Islet of Langerhans (tissue), 1 donor: ENCODE results near the gene FBXW7.

DNA sequence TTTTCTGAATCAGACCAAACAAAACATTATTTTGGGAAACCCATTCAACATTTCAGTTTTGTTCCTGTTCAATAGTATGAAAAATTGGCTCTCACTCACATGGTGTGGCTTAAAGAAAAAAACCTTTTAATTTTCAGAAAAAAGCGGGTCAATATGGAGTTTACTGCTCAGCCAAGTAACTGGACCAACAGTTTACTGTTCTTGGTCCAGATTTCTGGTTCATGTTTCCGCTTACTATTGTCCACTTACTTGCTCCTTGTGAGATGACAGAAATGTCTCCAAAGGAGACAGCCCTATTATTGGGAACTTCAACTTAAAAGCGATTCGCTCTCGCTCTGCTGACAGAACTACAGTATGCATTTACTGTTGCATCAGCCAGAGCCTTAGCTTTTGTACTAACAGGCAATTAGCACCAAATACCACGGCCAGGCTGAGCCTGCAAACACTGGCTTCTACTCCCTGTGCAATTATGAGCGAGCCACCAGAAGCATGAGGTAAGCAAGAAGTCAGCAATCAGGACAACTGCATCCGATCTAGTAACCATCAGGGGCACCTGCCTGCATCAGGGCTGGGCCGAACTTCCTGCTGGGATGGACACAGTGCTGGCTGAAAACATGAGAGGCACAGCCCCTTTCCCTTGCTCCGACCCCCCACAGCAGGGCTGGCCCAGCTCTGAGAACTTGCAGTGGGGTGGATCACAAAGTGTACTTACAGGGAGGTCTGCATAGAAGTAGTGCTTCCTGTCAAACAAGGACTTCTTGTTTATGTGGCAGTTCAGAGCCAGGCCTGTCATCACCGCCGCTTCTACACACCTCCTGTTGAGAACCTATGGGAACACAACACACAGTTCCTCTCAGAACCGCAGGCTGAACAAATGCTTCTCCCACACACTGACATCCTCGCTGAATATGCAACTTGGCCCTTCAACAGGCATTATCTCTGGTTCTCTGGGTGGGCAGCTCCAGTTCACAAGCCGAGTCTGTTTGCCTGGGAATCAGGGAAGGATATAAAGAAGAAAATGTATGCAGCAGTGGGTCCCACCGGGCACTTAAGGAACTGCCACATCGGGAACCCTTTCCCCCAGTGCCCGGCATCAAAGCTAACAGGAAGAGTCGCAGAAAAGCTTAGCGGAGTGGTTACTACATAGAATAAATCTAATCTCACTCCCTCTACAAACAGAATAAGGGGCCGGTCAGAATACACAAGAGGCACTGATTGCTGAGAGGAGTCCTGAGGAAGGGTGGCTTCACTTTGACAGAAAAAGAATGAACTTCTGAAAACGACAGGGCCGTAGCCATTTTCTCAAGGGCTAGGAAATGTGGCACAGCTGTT lies 41.6 kb downstream of the GATB start:
- RRBS: 81% methylated on average over 3 of the region's 23 CpGs

- RRBS: no CpG with 5 or more reads among the region's 5 CpGs
Measured at GRCh38 chr4:151806598-151806902, 45.7 kb upstream of the GATB start.

GRCh38 chr4:152121088-152121436 lies 360.3 kb upstream of the GATB start:
- RRBS: no CpG with 5 or more reads among the region's 4 CpGs

DNA sequence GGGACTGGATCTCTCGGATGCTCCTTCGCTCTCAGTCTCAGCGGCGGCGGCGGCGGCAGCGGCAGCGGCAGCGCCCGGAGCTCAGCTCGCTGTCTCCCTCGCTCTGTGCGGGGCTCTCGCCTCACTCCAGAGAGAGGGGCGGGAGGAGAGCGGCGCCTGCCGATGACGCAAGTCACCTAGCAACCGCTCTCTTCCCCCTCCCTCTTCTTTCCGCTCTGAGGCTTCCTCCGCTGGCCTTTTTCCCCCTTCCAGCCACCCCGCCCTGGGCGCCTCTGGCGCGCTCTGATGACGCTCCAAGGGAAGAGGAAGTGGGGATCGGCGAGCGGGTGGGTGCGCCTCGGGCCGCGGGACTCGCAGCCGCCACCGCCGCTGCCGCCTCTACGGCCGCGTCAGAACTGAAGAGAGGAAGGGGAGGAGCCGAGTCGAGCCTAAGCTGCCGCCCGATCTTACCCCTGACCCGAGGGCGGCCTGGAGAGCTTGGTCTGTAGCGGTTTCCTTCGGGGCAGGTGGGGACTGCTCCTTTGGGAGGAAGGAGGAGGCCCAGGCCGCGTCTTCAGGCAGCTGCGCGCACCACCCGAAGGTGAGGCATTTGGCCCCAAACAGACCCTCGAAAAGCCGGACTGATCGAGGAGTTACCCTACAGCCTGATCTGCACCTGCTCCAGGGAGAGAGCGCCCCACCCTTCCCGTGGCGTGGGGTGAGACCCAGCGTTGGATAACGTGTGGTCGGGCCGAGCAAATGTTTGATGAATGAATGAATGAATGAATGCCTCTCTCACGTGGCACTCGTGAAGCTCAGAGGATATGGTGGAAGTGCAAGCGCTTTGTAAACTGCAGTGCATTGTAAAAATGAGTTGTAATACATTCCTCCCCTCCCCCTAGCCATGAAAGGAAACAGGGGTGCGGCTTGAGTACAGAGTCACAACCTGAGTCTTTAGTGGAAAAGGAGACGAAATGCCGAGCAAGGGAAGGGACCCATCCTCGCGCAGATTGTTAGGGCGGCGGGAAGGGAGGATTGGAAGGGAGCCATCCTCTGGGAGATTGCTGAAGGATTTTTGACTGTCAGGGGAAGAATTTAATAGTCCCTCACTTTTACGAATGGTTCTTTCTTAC lies at the start of gene FBXW7:
Gene FBXW7 (minus strand): TSS at position 134 of the 1,112 bp plus-strand sequence.
- RRBS: no CpG with 5 or more reads among the region's 77 CpGs

DNA sequence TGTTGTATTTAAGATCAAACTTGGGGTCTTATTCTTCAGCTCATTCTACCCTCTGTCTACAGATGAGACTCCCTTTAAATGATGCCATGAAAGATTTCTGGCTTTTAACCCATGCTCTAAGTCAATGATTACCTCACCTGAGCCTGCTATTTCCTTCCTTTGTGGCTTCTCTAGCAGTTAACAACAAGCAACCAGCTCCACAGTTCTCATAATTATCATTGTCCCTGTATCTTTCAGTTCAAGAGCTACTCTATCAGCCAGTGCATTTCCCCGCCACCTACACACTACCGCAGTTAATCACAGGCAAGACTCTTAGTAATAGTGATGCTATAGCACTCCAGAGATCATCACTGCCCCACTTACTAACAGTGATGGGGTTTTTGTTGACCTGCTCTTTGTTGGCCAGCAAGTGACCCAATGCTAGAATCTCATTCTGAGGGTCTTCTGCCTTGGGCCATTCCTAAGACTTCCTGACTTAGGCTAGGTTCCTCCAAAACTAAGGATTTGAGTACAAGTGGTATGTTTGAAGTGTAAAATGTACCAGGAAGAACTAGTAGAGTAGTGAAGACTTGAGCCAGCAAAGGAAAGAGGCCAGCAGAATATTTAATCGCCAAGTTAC lies 18.4 kb upstream of the FBXW7 start:
- RRBS: no CpG with 5 or more reads among the region's 3 CpGs

DNA sequence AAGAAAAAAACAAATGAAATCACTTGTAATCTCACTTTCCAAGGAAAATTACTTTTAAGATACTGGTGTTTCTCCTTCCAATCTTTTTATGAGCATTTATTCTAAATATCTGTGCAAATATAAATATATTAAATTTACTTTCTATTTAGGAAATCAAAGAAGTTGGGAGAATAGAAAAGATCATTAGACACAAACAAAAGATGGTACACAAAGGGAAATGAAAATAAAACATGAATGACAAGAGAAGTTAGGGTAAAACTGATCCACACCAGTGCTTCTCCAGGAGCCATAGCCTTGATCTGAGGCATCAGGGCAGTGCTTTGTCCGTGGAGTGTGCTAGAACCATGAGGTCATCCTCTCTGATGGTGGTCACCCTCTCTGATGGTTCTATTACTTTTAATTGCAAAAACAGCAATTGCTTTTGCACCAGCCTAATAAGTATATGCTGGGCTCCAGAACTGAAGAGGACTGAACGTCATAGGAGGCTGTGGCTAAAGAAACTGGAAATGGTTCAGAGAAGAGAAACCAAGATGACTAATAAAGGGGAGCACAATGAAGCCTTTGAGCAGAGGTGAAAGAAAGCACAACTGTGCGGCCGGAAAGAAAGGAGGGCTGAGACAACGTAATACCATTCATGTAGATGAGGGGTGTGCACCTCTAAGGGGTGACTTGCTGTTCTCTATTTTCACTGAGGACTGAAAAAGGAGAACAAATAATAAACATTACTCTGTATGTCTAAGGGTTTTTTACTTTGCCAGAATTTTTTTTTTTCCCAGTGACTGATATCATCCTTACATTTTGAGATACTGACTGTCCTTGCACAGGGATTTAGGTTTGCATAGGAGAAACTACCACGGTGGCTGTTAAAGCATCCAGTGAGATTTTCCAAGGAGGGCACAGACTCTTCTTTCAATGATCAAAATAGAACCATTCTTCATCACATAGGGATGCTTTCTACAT lies 17.0 kb upstream of the TMEM154 start:
- RRBS: no CpG with 5 or more reads among the region's 6 CpGs

DNA sequence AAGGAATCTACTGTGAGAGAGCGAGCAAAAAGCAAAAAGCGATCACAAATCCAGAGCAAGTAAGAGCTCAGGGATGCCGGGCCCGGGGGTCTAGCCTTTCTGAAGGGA lies 412 bp downstream of the TIGD4 start:
- RRBS: 0% methylated on average over 1 of the region's 4 CpGs

DNA sequence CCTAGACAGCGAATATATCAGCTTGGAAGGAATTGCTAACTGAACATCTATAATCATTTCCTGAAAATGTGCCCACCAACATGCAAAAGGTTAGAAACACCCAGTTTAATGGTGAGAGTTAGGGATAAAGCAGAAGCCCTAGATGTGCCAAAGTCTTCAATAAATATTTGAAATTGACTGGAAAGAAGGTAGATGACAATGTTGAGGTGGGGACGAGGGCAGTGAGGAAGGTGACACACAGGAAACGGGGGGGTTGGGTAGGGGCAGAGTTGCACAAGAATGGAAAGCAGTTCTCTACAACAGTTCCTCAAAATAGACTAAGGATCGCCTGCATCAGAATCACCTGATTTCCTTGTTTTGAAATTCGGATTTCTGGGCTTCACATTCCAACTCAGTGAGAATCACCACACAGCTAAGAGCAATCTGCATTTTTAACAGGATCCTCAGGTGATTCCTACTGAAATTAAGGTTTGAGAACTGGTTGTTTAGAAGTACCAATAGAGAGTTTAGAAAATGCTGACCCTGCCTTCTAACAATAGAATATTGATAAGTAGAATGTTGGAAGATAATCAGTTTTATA lies 70.6 kb downstream of the ARFIP1 start:
- RRBS: no CpG with 5 or more reads among the region's 5 CpGs

DNA sequence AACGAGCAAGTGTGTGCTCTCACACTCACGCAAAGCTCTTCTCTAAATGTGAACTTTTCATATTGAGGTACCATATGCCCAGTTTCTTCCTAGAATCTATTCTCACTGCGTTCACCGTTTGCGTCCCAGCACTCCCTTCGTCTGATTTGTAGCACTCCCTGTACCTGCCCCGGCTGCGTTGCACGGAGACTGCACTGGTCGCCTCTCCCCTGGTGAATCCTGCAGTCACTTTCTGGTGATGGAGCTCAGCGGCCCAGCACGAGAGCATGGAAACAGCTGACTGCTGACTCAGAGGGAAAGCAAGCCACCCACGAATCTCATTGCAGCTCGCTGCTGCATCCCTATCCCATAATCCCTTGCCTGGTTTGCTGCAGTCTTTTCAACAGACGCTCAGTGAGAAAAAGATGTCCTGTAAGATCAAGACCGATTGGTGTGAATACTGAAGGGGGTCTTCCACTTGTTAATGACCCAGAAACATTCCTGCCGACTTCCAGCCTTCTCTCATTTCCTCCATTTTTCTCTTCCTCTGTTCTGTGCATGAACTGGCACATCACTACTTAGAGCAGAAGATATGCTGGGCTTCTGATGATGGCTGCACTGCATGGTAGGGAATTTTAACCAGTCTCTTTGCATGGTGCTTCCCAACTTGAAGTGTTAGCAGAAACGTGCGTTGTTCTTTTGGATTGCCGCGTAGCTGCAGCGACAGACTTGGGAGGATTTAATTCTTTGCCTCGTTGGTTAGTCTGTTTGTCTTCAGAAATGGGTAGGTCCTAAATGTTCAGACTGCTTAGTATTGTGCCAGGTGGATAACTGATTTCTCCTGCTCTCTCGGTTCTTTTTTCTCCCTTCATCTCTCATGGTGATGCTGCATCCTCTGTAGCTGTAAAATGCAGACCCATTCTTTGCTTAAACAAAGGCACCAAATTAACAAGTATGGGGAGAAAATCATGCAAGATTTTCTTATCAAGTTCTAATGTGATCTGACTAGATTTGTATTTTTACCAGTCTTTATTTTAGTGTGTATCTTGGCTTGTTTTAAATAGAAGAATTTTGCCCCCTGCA lies 53.1 kb downstream of the TRIM2 start:
- RRBS: no CpG with 5 or more reads among the region's 24 CpGs

DNA sequence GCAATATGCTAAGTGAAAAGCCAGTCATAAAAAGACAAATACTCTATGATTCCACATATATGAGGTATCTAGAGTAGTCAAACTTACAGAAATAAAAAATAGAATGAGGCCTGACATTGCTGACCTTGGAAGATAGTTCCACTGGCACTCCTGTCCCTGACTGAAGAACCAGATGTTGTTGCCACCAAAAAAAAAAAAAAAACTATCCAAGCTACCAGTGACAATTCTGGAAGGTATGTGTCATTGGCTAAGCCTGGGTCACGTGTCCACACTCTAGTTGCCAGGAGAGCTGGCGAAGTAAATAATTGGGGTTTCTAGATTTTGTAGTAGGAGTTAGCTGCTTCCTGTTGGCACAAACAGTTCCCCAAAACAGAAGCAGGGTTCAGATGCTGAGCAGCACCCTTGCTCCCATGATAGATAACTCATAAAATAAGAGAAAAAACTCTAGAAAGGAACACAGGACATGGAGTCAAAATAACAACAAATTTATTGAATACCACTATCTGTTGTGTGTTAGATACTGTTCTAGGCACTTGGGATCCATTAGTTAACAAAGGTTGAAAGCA lies 20.5 kb downstream of the MND1 start:
- RRBS: no CpG with 5 or more reads among the region's 2 CpGs

- RRBS: no CpG with 5 or more reads among the region's 4 CpGs
Measured at GRCh38 chr4:153426274-153426883, 39.8 kb upstream of the TMEM131L start.

- RRBS: no CpG with 5 or more reads among the region's 7 CpGs
Measured at GRCh38 chr4:153934216-153935152, 145.6 kb upstream of the SFRP2 start.

DNA sequence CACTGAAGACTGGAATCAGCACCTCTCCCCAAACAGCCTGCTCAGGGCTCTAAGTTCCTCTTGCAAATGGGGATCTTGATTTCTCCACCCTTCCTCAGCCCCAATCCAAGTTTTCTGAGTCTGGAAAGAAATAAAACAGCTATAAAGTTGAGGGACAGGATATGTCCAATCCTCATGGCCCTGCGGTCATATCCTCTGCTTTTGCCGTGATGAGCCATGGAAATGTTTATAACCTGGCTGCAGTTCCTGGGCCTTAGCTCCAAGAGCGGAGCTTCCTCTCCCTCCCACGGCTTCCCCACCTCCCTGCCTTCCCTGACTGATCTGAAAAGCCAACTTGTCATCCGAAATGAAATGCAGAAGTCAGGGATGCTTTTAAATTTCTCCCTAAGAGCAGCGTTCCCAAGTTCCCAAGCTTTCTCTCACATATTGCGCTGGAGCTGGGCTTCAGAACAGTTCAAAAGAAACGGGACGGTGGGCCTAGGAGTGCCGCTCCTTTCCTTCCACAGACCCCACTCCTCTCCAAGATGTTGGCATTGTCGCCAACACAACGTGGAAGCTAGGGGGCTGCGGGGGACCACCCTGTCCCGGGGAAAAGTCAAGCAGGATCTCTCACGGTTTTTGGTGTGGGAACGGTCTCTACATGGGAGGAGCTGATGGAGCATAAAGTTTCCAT lies 221.6 kb upstream of the SFRP2 start:
- RRBS: no CpG with 5 or more reads among the region's 16 CpGs

DNA sequence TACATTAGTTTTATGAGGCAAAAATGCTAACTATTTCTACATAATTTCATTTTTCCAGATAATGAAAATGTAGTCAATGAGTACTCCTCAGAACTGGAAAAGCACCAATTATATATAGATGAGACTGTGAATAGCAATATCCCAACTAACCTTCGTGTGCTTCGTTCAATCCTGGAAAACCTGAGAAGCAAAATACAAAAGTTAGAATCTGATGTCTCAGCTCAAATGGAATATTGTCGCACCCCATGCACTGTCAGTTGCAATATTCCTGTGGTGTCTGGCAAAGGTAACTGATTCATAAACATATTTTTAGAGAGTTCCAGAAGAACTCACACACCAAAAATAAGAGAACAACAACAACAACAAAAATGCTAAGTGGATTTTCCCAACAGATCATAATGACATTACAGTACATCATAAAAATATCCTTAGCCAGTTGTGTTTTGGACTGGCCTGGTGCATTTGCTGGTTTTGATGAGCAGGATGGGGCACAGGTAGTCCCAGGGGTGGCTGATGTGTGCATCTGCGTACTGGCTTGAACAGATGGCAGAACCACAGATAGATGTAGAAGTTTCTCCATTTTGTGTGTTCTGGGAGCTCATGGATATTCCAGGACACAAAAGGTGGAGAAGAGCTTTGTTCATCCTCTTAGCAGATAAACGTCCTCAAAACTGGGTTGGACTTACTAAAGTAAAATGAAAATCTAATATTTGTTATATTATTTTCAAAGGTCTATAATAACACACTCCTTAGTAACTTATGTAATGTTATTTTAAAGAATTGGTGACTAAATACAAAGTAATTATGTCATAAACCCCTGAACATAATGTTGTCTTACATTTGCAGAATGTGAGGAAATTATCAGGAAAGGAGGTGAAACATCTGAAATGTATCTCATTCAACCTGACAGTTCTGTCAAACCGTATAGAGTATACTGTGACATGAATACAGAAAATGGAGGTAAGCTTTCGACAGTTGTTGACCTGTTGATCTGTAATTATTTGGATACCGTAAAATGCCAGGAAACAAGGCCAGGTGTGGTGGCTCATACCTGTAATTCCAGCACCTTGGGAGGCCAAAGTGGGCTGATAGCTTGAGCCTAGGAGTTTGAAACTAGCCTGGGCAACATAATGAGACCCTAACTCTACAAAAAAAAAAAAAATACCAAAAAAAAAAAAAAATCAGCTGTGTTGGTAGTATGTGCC lies 5.1 kb downstream of the FGB start:
- RRBS: no CpG with 5 or more reads among the region's 8 CpGs

DNA sequence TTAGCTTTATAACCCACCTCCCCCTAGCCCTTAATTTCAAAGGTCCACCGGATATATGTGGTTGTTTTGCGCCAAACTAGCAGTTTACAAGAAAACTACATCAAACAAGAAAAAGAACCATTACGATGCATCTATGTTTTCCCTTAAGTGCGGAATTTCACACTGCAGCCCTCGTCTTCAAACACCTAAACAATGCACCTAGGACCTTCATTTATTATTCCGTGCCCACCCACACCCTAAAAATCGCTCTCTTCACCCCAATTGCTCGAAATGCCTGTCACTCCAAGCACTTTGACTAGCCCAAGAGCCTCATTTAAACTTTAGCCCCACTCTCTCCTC lies 255 bp upstream of the RBM46 start:
- RRBS: no CpG with 5 or more reads among the region's 8 CpGs

- RRBS: no CpG with 5 or more reads among the region's 1 CpG
Measured at GRCh38 chr4:155354839-155355209, 21.9 kb downstream of the MAP9 start.

DNA sequence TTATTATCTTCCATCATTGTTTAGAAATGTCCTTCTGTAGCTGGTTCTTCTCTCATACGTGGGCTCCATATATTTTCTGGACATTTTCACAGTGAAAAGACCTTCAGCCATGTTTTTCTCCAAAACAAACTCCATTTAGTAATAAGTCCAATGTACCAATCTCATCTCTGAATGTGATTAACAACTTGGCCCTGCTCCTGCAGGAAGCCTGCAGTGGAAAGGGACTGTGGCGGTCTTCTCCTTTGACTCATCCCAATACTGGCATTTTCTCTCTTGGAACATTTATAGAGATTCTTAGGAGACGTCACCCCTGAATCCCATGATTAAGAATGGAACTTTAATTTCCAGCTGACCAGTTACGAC lies 96.6 kb upstream of the GUCY1A1 start:
- RRBS: no CpG with 5 or more reads among the region's 4 CpGs

DNA sequence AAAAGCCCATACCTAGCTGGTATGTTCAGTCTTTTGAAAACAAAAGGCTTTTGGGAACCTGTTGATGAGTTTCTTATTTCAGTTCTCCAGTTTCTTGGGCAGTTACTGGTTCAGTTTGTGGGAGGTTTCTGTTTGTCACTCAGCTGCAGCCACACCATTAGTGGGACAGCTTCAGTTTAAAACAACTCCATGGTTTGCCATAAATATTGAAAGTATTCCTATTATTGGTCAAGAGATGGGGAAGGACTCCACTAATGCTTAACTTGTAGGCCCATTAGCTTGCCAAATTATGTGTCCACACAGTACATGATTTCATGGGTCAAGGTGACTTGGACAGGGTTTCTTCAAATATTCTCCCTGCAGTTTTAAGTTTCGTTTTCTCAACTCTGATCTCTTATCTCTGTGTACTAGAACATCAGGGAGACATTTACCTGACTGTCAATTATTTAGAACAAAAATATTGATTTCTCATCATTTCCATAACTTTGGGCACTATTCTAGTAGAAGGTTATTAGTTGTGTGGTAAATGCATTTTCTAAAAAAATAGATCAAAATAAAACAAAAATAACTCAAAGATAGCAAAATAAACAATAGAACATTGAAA lies 15.6 kb upstream of the ASIC5 start:
- RRBS: no CpG with 5 or more reads among the region's 1 CpG

GRCh38 chr4:156949168-156950116 lies 22.2 kb downstream of the PDGFC start:
- RRBS: no CpG with 5 or more reads among the region's 4 CpGs

GRCh38 chr4:156970691-156971539 lies 684 bp downstream of the PDGFC start:
- RRBS: 5% methylated on average over 13 of the region's 50 CpGs